Kidney epithelial cell (primary cell): ENCODE measurements around the genes HNRNPA1L2 and SUGT1.

DNA sequence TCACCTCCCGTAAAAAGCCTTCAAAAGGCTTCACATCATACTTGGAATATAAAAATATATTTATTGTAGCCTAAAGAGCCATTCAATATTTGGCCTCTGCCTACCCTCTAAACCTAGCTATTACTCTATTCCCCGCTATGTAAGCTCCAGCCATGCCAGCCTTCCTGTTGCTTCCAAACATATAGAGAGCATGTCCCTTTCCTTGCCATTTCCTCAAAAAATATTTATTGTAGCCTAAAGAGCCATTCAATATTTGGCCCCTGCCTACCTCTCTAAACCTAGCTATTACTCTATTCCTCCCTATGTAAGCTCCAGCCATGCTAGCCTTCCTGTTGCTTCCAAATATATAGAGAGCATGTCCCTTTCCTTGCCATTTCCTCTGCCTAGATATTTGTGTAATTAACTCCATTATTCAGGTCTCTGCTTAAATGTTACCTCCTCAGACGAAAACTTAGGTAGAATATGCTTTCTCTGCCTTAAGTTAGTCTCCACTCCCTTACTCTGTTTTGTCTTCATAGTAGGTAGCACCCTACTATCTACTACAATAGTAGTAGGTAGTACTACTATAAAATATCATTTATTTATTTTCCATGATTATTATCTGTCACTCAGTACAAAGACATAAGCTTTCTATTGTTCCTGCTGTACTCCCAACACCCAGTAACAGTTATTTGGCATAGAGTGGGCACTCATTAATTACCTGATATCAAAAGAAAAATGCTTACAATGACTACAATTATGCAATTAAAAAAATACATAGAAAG, 52.9 kb downstream of the SERPINE3 start:
- RAMPAGE, long total RNA: no peak
- RRBS: no CpG with 5 or more reads among the region's 3 CpGs

DNA sequence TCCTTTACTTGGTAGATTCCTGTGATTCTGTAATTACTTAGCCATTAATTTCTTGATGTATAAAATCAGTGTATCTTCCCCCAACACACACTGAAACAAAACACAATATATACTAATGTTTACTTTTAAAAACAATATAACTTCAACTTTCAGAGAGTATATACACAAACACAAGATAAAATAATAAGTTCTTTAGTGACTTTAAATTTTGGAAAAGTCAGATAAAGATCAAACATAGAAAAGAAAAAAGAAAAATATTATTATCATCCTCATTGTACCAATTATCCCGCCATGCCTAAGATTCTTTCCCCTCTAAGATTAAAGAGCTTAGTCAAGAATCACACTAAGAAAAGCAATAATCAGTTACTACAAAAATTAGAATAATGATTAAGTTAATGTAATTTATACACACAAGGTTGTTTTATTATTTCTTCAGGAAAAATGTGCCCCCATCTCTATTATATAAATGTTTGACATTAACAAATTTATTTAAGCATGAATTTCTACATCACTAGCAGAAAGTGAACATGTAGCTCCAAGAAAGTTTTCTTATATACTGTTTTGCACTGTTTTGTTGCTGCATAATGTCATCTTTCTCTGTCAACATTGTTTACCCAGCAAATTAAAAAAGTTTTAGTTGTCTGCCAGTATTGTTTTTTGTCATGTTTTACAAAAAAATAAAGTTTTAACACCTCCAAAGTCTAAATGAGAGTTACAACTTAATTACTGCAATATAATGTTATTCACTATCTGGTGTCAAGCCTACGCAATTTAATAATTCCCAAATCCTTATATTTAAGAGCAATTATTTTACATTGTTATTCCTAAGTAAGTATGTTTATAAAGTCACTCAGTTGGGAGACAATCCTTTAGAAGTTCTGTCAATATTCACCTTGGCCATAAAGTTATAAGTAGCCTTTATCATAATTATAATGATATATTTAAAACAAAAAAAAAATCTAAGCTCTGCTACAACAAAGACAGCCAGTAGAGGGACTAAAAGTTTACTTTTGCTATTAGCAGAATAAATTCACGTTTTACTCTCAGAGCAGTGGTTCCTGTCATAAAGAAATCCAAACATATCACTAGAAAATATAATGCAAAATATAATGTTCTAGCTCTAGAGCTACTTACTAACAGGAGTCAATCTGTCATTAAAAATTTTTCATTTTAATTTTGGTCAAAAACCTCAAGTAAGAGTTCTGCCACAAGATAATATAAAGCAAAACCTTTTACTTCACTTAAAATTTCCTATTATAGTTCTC, 18.2 kb downstream of the INTS6 start:
- RAMPAGE, long total RNA: no peak
- RRBS: no CpG with 5 or more reads among the region's 3 CpGs

- RAMPAGE, long total RNA: no peak
- RRBS: no CpG with 5 or more reads among the region's 9 CpGs
Observed at GRCh38 chr13:51460173-51461053, 7.6 kb upstream of the INTS6 start.

DNA sequence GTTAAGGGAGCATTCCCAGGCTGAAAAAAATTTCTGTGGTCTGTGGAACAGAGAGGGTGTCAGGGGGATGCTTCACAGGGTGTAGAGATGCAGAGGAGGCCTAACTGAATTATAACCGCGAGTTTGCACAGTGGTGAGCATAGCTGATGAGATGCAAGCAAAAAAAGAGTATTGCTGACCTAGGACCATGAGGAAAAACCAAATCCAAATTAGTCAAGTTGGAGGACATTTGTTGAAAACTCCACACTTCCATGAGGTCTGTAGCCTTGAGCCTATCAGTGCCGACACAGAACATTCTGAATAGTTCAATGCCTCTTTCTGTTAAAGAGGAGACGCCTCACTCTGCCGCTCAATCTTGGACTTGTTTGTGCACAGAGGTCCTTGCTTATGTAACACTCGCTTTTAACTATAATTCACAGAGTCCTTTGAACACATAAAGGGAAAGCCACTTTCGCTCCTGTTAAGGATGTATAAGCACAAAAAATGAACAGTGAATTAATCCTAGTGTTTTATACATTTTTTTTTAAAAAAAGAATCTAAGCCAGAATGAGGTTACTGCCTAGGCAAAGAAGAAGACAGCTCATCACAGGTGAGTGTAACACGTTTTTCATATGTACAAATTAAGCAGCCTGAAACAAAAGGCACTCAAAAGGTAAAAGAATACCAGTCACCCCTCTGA, 25.8 kb upstream of the INTS6 start:
- RAMPAGE, long total RNA: no peak
- RRBS: no CpG with 5 or more reads among the region's 8 CpGs

DNA sequence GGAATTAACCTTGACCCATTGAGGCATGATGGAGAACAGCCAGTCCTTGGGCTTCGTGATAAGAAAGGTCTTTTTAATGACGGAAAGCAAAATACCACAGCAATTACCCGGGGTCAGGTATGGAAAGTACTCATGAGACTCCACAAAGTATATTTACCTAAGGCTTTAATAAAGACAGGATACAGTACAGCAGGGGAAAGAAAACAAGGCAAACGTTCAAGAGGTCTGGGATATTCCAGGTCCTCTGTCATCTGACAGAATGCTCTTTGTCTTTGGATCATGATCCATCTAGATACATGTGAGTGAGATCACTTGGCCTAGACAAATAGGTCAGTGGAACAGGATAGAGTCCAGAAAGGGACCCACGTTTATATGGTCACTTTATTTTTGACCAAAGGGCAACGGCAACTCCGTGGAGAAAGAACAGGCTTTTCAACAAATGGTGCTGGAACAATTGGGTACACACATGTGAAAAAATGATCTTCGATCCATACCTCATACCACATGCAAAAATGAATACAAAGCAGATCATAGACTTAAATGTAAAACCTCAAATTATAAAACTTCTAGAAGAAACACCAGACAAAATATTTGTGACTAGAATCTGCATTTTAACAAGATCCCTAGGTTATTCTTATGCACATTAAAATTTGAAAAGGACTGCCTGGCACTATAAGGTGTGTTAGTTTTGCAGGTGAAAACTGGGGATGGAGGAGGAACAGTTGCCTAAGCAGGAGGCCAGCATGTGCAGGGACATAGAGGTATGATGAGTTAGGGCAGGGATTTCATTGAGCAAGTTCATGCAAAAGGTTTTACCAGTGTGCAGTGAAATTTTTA, 52.4 kb downstream of the WDFY2 start:
- RAMPAGE, long total RNA: no peak
- RRBS: no CpG with 5 or more reads among the region's 8 CpGs

GRCh38 chr13:51765635-51766028, 38.3 kb downstream of the DHRS12 start:
- RAMPAGE, long total RNA: no peak
- RRBS: no CpG with 5 or more reads among the region's 2 CpGs

- RAMPAGE, long total RNA: no peak
- RRBS: no CpG with 5 or more reads among the region's 6 CpGs
Observed at GRCh38 chr13:51827158-51827790, 17.7 kb downstream of the TMEM272 start.

DNA sequence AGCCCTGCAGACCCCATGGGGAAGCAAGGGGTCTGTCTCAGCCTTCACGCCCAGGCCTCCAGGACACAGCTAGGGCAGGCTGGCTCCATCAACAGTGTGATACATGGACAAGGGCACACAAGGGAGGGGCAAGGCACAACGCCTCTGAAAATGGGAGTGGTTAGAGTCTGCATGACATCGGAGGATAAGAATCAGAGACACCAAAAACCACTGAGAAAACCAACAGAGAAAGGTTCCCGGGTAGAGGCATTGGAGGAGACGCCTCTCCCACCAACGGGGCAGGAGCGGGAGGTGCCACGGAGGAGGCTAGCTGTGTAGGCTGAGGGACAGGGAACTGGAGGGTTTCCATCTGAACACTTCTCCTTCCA, 55.0 kb downstream of the ATP7B start:
- RAMPAGE, long total RNA: no peak
- RRBS: no CpG with 5 or more reads among the region's 8 CpGs

DNA sequence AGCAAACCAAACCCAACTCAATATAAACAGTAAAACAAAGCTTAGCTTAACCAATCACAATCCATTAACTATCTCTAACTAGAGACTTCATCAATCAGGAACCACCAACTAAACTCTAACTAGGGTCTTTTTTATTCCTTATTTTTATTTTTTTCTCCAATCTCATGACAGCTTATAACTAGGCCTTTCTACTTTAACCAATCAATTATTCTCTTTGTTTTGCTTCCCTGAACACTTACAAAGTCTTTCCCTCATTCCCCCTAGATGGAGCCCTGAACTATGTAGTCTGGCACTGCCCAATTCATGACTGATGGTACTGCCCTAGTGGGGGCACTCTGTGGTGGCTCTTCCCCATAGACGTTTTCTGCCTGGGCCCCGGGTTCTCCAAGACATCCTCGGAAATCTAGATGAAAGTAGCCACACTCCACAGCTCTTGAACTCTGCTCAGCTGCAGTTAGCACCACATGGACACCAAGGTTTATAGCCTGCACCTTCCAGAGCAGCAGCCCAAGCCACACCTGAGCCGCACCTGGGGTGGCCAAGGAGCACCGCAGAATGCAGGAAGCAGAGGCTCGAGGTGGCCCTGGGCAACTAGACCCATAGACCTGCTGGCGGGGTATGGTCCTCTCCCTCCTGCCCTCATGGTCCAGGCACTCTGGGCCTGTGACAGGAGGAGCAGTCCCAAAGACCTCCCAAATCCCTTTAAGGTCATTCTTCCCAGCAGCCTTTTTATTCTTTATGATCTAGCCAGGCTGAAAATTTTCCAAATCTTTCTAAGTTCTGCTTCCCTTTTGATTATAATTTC, 6.6 kb downstream of the ATP7B start:
- RAMPAGE, long total RNA: no peak
- RRBS: no CpG with 5 or more reads among the region's 7 CpGs

GRCh38 chr13:52006472-52006683, 4.9 kb downstream of the ATP7B start:
- RAMPAGE, long total RNA: no peak
- RRBS: no CpG with 5 or more reads among the region's 3 CpGs

- RAMPAGE, long total RNA: start-site peak on the plus strand at chr13:52617485-52617529, 59 and 454 reads in 2 replicates
- RRBS: no CpG with 5 or more reads among the region's 58 CpGs
Observed at GRCh38 chr13:52617016-52618121, 24.9 kb upstream of the HNRNPA1L2 start.

- RAMPAGE, long total RNA: no peak
- RRBS: no CpG with 5 or more reads among the region's 9 CpGs
Observed at GRCh38 chr13:52642316-52642688, at the start of gene HNRNPA1L2. TSS of gene HNRNPA1L2 (plus strand) at chr13:52642431.

- RAMPAGE, long total RNA: start-site peak on the plus strand at chr13:52652682-52652910, 347 and 1,135 reads in 2 replicates
- RRBS: 0% methylated on average over 5 of the region's 57 CpGs
Observed at GRCh38 chr13:52652514-52653389, at the start of gene SUGT1. TSS of gene SUGT1 (plus strand) at chr13:52652836.

DNA sequence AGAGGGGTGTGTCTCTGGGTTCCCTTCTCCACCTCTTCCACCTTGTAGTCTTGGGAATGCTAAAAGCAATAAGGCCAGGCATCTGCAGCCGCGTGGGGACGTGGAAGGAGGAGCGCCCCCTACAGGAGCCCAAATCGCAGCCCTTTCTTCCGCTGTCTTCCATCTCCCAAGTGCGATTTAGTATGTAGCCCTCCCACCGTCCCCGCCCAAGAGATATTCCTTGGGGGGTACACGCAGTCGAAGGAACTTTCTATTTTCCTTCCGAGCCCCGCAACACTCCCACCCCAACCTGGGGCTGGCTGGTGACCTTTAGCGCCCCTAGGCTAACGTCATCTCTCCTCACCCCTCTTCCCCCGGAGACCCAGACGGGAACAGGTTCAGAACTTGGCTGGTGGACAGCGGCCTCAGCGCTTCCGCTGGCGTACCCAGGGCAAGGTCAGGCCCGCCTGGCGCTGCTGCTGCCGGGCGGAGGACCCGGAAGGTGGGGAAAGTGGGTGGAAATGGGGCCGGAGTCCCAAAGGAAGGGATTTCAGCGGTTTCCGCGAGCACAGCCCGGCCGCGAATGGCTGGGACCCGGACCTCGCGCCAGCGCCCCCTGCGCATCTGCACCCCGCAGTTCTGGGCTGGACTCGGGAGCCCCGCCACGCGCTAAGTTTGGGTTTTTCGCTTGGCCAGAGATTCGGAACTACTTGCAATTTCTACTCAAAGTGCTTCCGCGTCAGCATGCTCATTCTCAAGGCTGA, 2.1 kb upstream of the PCDH8 start:
- RAMPAGE, long total RNA: no peak
- RRBS: 0% methylated on average over 4 of the region's 47 CpGs

DNA sequence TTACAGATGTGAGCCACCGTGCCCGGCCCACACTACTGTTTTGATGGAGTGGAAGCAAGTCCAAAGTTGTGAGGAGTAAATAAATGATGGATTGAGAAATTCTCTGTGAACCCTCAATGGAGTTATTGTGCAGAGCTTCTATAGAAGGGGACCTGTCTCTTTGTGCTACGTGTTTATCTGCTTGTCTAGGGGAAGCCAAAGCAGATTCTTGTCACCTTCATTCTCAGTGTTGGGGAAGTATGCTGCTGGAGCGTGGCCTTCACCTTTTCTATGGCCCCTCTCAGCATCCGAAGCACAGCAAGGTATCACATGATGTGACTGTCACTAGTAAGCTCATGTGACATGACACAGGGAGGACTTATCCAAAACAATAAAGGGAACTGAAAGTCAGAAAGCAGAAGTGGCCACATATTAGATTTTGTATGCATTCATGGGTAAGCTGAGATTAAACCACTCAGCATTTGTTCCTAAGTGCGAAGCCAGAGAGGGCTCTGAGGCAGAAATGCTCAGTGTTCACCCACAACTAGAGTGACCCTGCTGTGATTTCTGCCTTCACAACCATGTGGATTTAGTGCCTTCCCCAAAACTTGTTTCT, 72.7 kb upstream of the PCDH8 start:
- RAMPAGE, long total RNA: no peak
- RRBS: no CpG with 5 or more reads among the region's 6 CpGs

DNA sequence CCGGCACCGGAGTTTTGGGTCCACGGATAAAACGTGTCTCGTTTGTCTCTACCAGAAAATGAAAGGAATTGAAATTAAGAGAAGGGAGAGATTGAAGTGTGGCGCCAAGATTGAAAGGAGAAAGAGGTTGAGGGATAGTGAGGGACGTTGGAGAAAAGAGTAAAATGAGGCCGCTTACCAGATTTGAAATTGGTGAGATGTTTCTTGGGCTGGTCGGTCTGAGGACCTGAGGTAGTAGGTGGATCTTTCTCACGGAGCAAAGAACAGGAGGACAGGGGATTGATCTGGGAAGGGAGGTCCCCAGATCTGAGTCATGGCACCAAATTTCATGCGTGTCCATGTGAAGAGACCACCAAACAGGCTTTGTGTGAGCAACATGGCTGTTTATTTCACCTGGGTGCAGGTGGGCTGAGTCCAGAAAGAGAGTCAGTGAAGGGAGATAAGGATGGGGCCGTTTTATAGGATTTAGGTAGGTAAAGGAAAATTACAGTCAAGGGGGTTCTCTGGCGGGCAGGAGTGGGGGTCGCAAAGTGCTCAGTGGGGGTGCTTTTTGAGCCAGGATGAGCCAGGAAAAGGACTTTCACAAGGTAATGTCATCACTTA, 1480.6 kb upstream of the PRR20A start:
- RAMPAGE, long total RNA: no peak
- RRBS: no CpG with 5 or more reads among the region's 14 CpGs

DNA sequence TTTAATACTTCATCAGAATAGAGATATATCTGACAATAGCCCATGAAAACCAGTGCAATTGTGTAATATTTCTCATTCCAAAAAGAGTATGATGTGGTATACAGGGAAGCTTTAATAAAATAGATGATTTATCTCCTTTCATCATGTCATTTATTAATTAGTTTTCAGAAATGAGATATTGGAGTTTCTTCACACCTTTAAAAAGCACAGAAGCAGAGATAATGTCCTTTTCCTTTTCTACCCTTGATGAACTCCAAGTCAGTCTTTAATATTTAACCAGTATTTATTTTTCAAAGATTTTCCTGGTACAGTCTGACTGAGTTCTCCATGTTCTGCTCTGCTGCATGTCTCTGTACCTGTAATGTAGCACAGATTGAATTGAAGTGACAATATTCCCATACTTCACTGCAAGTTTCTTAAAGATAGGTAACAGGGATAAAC, 1323.8 kb upstream of the PRR20A start:
- RAMPAGE, long total RNA: no peak

DNA sequence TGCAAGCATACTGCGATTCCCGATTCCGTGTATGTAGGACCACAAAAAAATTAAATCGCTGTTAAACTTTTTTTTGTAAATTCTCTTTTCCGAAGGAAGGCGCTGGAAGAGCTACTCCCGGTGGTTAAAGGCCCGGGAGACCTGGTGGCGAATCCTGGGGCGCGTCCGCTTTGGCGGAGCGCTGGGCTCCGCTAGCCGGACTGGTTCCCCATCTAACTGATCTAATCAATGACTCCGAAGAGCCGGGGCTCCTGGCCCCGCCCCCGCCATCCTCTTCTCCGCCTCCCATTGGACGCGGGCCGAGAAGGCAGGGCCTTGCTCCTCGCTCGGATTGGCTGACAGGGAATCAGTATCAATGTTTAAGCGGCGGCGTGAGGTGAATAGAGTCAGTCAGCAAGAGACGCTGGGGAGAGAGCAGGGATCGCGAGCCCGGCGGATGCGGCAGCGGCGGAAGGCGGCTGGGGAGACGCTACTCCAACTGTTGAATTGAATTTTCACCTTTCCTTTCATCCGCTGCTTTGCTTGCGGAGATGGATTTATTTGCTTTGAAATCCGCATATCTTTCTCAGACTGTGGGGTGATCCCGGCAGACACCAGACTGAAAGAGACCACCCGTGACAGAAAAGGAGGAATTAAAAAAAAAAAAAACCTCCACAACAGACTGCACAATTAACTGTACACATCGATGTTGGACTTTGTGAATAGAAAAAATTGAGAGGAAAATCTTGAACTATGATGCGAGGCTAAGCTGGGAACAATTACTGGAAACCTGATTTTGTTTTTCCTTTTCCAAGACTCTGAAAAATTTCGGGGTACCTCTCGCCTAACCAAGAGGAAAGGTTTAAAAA, 1.6 kb upstream of the PCDH17 start:
- RAMPAGE, long total RNA: no peak
- RRBS: 1% methylated on average over 9 of the region's 48 CpGs

- RAMPAGE, long total RNA: no peak
- RRBS: no CpG with 5 or more reads among the region's 2 CpGs
Observed at GRCh38 chr13:59230324-59230891, 933.3 kb downstream of the DIAPH3 start.

DNA sequence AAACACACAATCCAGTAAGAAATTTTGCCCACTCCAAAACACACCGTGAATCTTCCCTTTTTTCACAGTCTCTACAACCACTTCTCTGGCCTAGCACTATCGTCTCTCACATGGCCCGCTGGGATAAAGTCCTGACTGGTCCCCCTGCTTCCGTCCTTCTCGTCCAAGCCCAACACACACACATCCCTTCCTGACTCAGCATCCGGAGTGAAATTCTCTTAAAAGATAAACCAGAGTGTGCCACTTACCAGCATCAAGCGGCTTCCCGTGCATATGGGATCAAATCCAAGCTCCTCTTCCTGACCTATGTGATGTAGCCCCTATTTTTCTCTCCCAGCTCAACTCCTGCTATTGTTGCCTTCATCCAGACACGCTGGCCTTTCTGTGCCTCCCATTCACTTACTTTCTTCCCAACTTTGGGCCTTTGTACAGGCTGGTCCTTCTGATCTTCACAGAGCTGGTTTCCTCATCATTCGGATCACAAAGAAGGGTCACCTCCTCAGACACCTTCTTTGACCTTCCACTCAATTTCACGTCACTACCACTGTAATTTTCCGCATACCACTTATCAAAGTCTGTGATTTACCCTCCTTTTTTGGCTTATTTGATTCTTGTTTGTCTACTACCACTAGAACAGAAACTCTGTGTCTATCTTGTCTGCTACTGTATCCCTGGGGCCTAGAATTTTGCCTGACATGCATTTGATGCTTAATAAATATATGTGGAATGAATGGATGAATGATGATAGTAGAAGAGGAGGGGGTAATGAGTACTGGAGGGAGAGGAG, 530.3 kb downstream of the DIAPH3 start:
- RAMPAGE, long total RNA: no peak
- RRBS: no CpG with 5 or more reads among the region's 12 CpGs